CD14-positive monocyte (primary cell): ENCODE results near the genes FOXD4 and DMRT2.

DNA sequence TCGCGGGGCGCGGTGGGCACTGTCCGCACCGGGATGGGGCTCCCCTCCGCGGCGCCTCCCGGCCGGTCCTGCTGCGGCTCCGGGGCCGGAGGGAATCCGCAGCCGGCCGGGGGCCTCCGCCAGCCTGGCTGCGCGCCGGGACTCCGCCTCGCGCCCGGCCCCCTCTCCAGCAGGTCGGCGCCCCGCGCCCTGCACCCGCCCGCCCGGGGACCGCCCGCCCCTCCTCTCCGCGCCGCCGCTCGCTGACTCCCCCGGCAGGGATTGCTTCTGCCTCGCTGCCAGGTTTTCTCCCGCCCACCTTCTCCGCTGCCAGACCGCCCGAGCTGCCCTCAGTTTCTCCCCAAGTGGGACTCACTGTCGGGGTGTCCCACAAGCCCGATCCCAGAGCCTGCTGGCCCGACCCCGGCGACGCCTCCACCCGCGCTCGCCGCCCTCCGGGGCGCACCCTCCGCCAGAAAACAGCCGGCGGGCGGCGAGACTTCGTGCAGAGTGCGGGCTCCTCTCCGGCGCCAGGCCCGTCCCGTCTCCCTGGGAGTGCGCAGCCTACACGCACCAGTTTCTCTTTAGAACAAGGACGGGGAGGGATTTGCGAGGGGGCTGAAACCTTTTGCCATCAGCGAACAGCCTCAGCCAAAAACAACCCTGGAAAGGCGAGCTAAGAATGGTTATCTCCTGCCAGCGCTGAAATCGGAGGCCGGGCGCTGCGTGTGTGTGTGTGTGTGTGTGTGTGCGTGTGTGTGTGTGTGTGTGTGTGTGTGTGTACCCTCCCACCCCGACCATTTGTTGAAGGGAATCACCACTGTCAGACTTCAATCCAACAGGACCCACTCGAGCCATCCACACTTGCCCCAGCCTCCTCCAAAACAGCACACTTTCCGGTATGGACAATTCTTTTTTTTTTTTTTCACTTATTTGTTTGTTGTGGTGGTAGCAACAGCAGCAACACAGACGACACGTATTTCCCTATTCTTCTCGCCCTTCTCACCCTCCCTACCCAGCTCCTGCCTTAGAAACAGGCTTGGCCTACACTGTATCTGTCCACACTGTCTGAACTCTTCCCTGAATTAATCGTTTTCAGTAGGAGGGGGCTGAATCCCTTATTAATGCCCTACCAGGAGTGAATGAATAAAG is 44.4 kb upstream of the WASHC1 start:
- CAGE, long polyA plus RNA: no peak

GRCh38 chr9:118127-118661 is at the start of gene FOXD4:
FOXD4 (minus strand) TSS chr9:118417.
- CAGE, long polyA plus RNA: no peak

DNA sequence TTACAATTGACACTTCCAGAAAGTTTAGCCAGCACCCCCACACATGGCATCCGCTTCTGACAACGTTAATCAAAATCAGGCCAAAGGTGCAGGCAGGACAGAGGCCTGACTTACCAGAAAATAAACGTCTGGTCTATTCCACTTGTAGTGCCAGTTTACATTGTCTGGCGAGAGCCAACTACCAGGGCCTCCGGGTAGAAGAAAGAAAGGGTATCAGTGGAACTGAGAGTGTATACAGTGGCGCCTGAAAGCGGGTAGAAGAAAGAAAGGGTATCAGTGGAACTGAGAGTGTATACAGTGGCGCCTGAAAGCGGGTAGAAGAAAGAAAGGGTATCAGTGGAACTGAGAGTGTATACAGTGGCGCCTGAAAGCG is 35.3 kb upstream of the KANK1 start:
- CAGE, long polyA plus RNA: no peak

- CAGE, long polyA plus RNA: no peak
Observed at GRCh38 chr9:650421-650883, 146.0 kb downstream of the KANK1 start.

DNA sequence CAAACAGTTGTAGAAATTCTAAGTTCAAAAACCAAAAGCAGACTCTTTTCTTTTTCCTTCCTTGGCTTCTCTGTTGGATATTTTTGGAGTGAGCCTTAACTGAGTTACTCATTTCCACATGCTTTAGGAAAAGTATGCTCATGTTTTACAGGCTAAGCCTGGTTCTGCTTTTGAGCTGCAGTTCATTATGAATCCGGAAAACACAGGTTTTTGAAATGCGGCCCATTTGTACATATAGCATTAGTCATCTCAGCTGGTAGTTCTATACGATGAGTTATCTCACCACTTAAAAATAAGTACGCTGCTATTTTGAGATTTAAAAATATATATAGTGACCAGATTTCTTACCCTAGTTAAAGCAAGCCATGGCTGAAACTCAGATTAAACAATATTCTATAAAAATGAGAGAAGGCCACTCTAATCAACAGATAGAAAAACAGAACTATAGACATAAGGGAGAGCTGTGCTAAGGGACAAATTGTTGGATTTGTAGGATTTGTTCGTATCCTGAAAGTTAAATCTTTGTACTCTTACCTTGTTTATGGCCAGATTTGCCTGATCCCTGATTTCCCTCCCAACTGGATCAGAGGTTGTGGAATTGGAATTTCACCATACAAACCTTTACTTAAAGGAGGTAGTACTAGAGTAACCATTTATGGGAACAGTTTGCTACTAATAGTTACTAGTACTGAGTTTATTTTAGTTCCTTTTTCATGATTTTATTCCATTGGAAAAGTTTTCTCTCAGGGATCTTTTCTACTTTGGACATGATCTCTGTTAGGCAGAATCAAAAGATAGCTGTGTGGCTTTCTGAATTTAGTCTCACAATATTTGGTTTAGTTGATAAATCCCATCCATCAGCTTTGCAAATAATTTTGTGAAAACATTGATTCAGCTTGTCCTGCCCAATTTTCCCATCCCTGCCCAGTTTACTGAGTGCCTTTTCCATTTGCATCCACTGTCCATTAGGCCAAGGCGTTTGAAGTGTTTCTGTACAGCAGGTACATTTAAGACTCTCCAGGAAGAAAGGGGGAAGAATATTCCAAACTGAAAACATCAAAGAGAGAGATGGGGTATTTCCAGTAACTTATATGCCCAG is 156.2 kb upstream of the DMRT1 start:
- CAGE, long polyA plus RNA: no peak

DNA sequence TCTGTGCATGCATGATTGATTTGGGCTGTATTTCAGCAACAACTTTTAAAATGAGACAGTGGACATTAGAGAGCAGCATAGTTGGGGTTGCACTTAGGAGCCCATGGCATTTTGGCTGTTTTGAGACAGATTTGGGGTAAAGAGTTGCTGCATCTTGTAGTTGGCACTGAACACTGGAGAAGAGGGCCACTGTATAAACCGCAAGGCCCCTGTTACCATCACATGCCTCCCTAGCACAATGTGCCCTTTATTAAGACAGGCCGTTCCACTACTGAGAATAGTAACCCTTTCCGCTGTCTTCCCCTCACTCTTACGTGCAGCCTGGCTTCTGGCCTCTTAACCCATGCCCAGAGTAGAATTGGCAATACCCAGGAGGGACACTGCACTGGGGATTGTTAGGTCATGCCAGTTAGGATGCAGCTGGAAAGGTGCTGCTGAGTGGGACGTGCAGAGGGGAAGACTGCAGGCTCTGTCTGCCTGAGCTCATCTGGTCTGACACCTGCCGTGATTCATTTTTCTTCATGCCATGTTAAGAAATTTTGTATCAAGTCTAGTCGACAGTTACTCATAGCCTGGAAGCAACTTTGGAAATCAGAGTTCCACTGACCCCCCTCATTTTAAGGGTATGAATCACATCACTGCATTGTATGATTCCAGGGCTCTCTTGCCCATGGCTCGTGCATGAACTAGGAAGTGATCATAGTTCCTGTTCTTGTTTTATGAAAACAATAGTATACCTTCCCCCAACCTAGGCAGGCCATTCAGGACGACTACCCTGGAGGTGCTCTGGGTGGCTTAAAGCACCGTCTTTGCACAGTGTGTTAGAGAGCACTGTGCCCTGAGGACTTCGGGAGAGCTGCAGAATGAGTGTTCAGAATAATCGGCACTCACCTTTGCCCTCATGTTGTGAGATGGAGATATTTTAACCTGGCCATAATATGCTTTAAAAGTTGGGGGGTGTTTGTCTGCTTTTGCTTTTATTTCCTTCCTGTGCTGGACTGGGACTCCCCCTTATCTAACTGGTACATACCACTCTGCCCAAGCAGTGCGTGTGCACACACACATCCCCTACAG is 146.7 kb upstream of the DMRT1 start:
- CAGE, long polyA plus RNA: no peak

DNA sequence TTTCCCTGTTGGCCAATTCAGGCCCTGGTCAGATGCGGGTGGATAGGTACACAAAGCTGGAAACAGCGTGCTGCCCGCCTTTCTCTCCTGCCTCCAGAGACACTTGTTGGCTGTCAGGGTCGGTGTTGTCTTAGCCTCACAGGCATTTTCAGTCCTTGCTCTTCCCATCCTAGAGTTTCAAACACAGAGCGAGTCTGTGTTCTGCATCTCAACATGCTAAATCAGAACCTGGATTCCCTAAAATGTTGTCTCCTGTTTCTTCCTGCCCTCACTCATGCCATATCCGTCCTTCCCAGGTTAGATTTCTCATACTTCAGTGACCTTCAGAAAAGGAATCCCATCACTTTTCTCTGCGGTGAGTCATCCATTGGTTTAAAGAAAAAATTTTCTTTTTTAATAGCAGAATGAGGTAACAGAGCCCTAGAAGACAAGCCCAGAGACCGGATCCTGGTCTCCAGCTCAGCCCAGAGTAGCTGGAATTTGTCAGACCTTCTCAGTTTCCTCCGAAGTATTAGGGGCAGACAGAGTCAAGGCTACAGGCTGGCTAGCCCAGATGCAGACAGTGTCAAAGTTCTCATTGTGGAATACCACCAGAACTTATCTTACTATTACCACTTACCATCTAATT is 143.3 kb upstream of the DMRT1 start:
- CAGE, long polyA plus RNA: no peak

GRCh38 chr9:1010766-1011270 is 34.4 kb downstream of the DMRT3 start:
- CAGE, long polyA plus RNA: no peak

- CAGE, long polyA plus RNA: no peak
Observed at GRCh38 chr9:1049854-1050710, at the start of gene DMRT2. DMRT2 (plus strand) TSS chr9:1050357.

GRCh38 chr9:1470527-1470743 is 420.3 kb downstream of the DMRT2 start:
- CAGE, long polyA plus RNA: no peak

- CAGE, long polyA plus RNA: no peak
Observed at GRCh38 chr9:1951339-1951959, 63.7 kb upstream of the SMARCA2 start.

DNA sequence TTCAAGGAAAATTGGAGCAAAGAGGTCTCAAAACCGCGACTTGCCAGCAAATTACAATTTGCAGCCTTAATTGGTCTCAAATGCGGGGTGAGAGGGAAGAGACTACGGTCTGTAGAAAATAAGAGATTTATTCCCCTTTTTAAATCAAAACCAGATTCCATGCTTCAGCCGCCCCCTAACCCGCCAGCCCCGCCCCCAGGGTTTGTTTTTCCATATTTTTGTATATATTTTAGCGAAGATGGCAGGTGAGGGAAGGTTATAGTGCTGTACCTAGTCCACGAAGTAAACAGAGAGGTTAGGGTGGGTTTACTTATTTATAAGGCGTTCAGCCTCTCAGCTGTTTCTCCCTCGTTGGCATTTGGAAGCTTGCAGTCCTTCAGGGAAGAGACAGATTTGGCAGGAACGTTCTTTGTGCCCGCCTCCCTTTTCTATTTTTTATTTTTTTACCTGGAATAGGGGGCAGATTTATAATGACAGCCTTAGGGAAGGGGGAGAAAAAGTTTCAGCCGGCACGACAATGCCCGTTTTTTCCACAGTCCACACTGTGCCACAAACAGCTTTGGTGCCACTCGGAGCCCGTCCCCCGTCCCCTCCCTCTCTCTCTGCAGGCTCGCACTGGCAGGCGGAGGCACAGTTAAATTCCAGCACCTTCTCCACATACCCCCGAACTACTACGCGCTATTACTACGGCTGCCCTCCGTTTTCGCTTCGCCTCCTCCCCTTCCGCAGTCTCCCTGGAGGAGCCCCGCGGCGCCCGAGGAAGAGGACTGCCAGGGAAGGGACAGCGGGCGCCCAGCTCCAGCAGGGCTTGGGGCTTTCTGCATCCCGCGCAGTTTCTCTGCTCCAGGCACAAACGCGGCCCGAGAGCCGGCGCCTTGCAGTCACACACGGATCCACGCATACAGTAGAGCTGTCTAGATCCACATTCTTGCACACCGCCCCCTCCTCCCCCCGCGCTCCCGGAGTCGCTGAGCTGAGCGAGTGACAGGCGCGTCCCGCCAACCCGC is 676 bp upstream of the SMARCA2 start:
- CAGE, long polyA plus RNA: no peak

- CAGE, long polyA plus RNA: no peak
Observed at GRCh38 chr9:2053770-2054399, 38.7 kb downstream of the SMARCA2 start.

DNA sequence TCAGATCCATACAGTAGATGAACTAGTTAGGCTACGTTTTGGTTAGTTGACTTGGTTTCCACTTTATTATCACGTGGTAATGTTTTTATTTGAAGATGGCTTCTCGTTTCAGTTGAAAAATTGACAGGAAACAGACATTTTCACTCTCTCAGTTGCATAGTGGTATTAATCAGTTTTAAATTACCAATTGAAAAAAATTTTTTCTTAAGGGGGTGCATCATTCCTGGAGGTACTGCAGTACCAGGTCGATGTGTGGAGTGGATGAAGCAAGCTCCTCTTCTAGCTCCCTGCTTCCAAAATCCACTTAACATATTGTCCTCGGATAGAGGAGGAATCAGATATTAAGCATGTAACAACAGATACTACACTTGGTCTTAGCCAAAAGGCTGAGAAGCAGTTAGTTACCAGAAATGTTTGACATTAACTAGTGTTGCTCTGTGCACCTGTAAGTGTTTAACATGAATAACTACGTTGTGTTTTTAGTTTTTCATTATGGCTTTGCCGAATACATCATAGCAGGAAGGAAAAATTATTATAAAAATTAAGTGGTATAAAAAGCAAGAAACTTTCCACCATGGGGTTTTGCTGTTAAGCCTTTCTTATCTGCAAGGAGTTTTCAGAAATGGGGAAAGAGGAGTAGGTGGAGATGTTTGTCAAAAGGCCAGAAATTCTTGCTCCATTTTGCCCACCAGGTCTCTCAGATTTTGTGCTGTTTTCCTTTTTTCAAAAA is 147.6 kb downstream of the SMARCA2 start:
- CAGE, long polyA plus RNA: no peak

DNA sequence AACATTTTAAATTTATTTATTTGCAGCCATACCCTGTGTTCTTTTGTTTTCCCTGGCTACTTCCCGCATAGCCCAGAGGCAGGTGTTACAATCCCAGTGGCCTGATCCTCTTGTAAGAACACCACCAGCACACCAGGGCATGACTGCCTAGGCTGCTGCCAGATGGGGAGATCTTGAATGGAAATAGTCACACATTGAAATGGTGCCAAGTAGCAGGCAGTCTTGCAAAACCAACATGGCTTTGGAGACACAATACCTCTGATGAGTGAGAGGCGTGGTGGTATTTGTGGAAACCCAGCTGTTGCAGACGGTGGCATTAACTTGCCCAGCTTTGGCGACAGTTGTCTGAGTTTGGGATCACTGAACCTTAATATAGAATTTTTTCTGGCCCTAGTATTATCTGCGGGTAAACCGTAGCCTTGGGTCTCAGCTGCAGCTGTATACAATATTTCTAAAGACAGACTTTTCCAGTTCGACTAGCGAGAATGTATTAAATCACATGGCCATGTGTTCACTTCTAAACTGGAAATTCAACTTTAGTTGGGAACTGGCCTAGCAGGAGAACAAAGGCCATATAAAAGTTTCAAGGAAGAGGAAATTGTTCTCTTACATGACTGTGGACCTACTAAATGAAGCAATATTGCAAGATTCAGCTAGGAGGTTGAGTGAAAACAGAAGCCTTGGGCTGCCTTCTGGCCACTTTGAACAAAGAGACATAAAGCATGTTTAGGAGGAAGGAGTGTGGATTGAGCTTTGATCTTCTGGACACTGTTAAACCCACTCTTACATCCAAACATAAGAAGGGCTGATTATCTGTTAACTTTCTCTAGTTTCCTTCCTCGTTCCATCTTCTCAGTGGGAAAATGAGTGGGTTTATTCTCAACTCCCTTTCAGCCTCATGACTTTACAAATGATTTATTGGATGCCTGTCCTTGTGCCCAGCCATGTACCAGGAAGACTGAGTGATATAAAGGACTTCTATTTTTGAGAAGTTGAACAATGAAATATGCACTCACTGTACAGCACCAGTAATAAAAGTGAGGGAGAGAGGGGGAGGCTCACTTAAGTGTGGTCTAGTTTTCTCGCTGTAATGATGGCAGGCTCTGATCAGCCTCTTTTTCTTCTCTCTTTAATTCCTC is 277.2 kb downstream of the SMARCA2 start:
- CAGE, long polyA plus RNA: no peak

- CAGE, long polyA plus RNA: no peak
Observed at GRCh38 chr9:2559566-2559950, 62.0 kb upstream of the VLDLR start.

DNA sequence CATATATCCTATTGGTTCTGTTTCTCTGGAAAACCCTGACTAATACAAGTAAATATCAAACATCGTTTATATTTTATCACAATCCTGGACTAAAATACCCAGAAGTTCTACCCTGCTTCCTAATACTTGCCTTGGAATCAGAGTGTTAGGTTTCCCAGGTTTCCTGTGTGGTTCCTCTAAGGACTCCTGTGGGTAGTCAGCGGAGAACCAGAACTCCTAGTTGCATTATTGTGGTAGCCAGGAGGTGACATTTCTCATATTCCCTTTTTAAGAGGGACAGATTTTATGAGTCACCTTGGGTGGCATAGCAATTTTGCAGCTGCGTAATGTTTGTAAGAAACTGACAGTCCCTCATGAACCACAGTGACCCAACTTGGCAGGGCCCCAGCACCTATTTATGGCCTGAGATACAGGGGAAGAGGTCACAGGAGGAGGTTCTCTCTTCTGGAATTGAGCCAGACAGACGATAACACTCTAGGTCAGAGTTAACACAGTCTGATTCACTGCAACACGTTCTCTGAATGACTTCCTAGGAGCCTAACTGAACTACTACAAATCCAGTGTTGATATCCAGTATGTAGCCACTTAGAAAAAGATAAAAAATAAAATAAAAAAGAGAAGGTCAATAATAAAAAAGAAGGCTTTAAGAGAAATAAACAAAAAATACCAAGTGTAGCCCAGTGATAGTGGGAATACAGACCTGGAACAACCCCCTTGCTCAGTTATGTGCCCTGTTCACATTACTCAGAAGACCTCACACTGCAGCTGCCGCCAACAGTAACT is 50.9 kb upstream of the VLDLR start:
- CAGE, long polyA plus RNA: no peak

DNA sequence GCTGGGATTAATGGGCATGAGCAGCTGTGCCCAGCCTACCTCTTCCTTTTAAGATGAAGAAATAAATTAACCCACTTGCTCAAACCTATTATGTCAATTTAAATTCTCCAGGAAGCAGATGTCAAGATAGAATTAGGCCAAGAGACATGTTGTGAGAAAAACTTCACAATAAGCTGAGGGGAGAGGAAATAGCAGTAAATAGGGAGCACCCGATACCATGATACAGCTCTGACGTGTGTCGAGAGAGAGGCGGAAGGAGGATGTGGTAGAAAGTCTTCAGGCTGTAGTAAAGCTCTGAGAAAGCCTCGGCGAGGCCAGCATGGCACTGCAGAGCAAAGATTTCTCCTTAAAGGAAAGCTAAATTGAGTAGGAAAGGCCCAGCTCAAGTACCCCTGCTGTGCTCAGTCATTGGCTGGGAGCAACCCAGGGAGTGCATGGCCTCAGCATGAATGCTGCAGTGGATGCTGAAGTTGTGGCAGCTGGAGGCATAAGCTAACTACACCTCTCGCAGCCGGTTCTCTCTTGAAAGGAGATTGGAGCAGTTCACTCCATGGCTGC is 6.1 kb upstream of the PUM3 start:
- CAGE, long polyA plus RNA: no peak

DNA sequence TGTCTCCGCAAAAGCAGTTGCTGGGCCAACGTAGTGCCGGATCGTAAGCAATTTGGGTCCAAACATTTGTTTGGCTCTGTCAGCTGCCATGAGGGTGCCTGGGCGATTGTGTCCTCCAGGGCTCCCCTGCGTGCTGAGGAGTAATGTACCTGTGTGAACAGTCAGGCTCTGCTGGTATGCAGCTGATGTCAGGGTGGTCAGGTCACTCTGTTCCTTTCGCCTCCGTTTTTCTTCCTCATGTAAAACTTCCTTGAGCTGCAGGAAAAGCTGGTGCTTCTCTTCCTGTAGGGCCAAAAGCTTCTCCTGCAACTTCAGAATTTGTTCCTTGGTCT is 32.0 kb upstream of the PUM3 start:
- CAGE, long polyA plus RNA: no peak

GRCh38 chr9:3223477-3224072 is 302.2 kb downstream of the RFX3 start:
- CAGE, long polyA plus RNA: no peak